ENCODE data around the gene TMEM231.

GRCh38 chr16:75555686-75556725 is at the start of gene TMEM231:
TMEM231 (minus strand) TSS chr16:75556252.
- PRO-cap, result bidirectional peak, plus-strand start at chr16:75555981, minus-strand start at chr16:75555980; bidirectional peak, plus-strand start at chr16:75556357, minus-strand start at chr16:75556252
- RRBS, 2 experiments, result under 1% methylated on average over 16 of the region's 85 CpGs

- PRO-cap, result no peak
- RRBS, 2 experiments, result no CpG with 5 or more reads among the region's 5 CpGs
Observed at GRCh38 chr16:75627280-75628247, 4.5 kb upstream of the ADAT1 start.

- PRO-cap, result no peak
- RRBS, 2 experiments, result no CpG with 5 or more reads among the region's 13 CpGs
Observed at GRCh38 chr16:75860611-75861221, 134.4 kb upstream of the CPHXL start.

DNA sequence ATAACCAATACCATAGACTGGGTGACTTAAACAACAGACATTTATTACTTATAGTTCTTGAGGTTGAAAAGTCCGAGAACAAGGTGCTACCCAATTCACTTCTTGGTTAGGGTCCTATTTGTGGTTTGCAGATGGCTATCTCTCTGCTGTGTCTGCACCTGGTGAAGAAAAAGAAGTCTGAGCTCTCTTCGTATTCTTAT is 142.4 kb downstream of the CNTNAP4 start:
- PRO-cap, result no peak
- RRBS, 2 experiments, result no CpG with 5 or more reads among the region's 2 CpGs

- PRO-cap, result no peak
- RRBS, 2 experiments, result no CpG with 5 or more reads among the region's 2 CpGs
Observed at GRCh38 chr16:77192437-77192989, 1.5 kb downstream of the MON1B start.

- PRO-cap, result no peak
- RRBS, 2 experiments, result no CpG with 5 or more reads among the region's 21 CpGs
Observed at GRCh38 chr16:77236094-77236521, 36.9 kb downstream of the SYCE1L start.

- PRO-cap, result bidirectional peak, plus-strand start at chr16:77722588, minus-strand start at chr16:77722274
- RRBS, 2 experiments, result 2 to 6% methylated on average over 8 of the region's 16 CpGs
Observed at GRCh38 chr16:77722163-77722449, 208 bp upstream of the NUDT7 start.

DNA sequence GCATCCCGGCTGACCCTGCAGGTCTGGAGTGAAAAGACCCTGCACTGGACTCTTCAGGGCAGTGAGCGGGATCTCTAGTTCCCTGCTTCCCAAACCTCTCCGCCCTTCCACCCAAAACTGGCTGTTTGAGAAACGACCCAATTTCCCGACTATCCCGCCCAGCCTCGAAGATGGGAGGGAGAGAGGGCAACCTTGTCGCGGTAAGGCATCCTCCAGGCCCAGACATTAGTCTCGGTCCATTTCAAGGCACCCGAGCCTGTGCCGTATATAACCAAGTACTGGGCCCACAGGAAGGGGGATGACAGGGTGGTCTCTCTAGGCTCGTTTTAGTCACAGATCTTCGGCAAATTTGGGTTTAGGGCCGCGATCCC is 339 bp upstream of the VAT1L start:
- PRO-cap, result no peak
- RRBS, 2 experiments, result no CpG with 5 or more reads among the region's 16 CpGs

DNA sequence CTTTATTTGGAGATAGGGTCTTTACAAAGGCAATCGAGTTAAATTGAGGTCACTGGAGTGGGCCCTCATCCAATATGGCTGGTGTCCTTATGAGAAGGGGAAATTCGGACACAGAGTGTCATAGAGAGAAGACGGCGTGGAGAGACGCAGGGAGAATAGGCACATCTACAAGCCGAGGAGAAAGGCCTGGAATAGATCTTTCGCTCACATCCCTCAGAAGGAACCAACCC is 71.5 kb downstream of the VAT1L start:
- PRO-cap, result no peak
- RRBS, 2 experiments, result no CpG with 5 or more reads among the region's 7 CpGs

GRCh38 chr16:78292514-78293044 is 193.1 kb downstream of the WWOX start:
- PRO-cap, result no peak
- RRBS, 2 experiments, result no CpG with 5 or more reads among the region's 2 CpGs

GRCh38 chr16:78461832-78462038 is 362.3 kb downstream of the WWOX start:
- PRO-cap, result no peak

DNA sequence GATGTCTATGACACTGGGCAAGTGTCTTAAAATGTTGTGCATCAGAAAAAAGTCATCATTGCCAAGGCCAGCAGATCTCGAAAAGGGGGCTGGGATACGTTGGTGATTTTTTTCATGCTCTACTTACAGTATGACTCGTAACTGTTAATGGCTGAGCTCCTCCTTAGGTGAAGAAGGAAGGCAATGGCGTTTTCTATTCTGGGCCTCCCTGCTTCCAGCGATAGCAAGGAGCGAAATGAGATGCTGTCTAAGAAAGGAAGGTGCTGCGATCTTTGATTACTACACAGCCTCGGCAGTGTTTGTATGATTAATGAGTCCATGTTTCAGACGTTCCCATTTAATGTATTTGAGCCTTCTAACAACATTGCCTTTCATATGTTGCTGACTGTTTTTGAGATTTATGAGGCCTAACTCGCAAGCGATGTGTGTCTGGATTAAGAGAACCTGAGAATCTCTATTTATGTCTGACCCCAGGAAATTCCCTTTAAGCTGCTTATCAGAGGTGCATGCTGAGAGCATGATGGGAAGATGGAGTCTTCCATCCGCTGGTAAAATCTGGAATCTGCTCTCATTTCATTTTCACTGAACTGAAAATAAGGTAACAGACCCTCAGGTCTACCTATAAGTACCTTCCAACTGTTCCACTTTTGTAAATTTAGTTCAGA is 403.4 kb downstream of the WWOX start:
- PRO-cap, result no peak
- RRBS, 2 experiments, result no CpG with 5 or more reads among the region's 12 CpGs

DNA sequence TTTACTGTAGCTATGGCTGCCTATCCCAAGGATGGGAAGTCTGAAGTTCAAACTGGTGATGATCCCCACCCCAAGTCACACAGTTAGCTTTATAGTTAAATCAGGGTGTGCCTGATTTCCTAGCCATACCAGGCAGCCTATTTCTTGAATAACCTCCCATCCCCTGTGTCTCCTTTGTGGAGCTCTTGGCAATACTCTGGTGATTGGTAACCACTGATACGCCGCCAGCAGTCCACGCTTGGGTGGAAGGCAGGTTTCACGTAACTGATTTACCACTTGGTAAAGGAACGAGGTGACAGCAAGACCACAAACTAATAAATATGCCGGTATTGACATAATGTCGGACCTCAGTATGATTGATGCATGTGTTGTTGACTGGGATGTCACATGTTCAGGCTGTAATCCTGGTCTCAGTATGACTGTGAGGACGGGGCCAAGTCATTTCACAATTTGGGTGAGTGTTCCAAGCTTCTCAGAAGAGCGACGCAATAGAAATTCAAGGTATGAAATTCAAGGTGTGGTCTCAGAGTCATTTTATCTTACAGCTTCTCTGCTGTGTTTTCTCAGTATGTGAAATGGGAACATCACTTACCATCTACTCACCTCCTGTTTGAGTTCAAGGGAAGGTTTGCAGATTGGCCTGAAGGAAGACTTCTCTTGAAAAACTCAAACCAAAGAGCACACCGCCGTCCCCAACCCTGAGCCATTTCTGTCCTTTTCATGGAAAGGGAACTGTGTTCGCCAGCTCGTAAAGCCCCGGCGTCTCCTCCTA is 678.8 kb downstream of the WWOX start:
- PRO-cap, result no peak
- RRBS, 2 experiments, result no CpG with 5 or more reads among the region's 16 CpGs

DNA sequence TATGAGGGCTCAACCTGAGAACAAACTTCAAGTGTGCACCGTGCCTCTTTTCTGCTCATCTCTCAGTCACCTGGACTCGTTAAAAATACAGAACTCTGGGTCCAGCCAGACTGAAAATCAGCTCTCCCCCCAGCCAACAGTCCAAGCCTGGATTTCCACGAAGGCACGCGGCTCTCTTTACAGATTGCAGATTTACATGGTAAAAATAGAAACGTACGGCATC is 315.9 kb downstream of the MAF start:
- PRO-cap, result no peak
- RRBS, 2 experiments, result no CpG with 5 or more reads among the region's 7 CpGs

DNA sequence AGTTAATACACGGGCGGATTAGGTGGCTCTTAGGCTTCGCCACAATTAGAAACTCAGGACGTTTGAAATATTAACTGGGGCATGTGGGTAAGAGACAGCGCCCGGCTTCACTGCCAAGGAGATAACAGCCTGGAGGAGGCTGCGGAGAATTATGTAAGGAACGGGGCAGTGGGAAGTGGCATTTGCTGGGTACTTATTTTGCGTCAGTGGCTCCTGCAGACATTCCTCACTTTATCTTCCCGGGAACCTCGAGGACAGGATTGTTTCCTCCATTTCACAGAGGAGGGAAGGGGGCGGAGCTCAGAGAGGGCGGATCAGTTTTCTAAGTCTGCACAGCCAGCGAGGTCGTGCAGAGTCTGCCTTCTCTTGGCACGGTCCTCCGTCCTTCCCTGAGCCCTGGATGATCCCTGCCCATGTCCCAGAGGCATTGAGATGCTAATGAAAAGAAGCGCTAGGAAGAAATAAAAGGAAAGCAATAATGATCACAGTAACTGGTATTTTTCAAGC is 162.2 kb downstream of the MAF start:
- PRO-cap, result no peak
- RRBS, 2 experiments, result no CpG with 5 or more reads among the region's 18 CpGs

GRCh38 chr16:79592103-79592640 is 8.4 kb downstream of the MAF start:
- PRO-cap, result no peak
- RRBS, 2 experiments, result no CpG with 5 or more reads among the region's 6 CpGs

DNA sequence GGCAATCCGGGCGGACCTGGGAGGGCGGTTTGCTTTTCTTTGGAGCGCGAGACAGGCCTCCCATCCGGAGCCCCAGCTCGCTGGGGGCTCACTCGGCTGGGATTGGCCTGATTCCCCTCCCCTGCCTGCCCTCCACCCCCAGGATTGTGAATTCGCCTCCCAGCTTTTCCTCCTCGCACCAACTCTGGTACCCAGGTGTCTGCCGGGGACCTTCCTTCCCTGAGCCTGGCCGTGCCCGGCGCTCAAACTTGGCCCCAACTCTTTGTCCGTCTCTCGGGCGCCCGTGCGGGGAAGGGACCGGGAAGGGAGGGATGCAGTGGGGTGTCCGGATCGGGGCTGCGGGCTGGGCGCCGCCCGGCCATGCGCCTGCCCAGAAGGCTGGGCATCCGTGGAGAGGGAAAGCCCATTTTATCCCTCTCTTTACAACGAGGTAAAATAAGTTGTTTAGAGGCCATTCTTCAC is 518 bp upstream of the MAF start:
- PRO-cap, result bidirectional peak, plus-strand start at position 194 of the sequence, minus-strand start at position 186 of the sequence
- RRBS, 2 experiments, result 2% methylated on average over 14 of the region's 29 CpGs

DNA sequence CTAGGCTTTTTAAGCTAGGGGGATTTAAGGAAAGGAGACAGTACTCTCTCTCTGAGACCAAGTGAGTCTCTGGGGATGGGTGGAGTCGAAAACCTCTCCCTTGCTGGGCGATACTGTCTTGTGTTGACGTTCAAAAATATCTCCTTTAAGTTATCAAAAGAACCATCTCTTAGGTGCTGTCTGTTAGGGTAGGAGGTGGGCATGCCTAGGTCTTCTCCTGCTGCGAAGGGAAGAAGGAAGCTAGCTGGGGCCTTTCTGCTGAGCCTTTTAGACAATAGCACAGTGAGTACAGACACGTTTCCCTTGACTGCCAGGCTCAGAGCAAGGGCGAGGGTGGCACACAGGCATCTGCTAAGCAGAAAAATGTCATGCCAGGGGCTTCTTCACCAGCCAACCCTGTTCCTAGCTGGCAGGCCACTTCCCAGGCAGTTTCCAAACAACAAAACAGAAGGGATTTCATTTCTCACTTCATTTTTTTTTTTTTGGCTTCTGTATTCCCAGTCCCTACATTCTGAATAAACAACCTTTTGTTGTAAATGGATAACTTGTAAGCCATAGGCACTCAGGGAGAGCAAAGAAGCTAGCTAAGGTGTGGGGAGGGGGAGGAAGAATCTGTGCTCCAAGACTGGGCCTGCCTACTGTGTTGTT is 168.0 kb upstream of the MAF start:
- PRO-cap, result no peak
- RRBS, 2 experiments, result no CpG with 5 or more reads among the region's 6 CpGs

- PRO-cap, result bidirectional peak, plus-strand start at chr16:80804351, minus-strand start at chr16:80804205
- RRBS, 2 experiments, result 2 to 3% methylated on average over 102 of the region's 156 CpGs
Observed at GRCh38 chr16:80803426-80804487, 641 bp downstream of the CDYL2 start.

GRCh38 chr16:81004564-81005090 is 2.1 kb downstream of the CMC2 start:
- PRO-cap, result no peak
- RRBS, 2 experiments, result no CpG with 5 or more reads among the region's 4 CpGs